OVCAR3 (cell line): ENCODE measurements around a stretch of chr4.

- RRBS: no CpG with 5 or more reads among the region's 4 CpGs
Observed at GRCh38 chr4:147925772-147926791, 194.2 kb downstream of the ARHGAP10 start.

- RRBS: no CpG with 5 or more reads among the region's 5 CpGs
Observed at GRCh38 chr4:147969367-147969874, 237.5 kb downstream of the ARHGAP10 start.

GRCh38 chr4:148013658-148014142 is 281.8 kb downstream of the ARHGAP10 start:
- RRBS: no CpG with 5 or more reads among the region's 2 CpGs

- RRBS: no CpG with 5 or more reads among the region's 6 CpGs
Observed at GRCh38 chr4:148954066-148954525, 511.9 kb upstream of the NR3C2 start.

DNA sequence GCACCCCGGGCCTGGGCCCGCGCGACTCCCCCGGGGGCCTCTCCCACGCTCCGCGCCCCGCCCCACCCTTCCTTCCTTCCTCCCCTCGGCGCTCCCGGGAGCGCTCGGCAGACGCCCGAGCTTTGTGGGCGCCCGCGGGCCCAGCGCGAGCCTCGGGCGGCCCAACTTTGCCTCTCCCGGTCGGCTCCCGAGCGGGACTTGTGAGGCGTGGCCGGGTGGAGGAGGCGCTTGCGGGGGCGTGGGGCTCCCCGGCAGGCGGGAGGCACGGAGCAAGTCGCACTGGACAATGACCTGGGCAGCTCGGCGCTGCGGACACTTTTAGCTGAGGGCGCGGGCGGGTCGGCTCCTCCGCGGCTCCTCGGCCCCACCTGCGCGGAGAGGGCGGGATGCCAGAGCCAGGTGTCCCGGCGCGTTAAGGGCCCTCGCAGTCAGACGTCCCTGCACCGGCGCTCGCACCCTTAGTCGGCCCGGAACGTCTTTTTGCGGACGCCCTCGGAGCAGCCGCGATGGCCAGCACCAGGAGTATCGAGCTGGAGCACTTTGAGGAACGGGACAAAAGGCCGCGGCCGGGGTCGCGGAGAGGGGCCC is 371 bp downstream of the DCLK2 start:
- RRBS: 4% methylated on average over 42 of the region's 72 CpGs

DNA sequence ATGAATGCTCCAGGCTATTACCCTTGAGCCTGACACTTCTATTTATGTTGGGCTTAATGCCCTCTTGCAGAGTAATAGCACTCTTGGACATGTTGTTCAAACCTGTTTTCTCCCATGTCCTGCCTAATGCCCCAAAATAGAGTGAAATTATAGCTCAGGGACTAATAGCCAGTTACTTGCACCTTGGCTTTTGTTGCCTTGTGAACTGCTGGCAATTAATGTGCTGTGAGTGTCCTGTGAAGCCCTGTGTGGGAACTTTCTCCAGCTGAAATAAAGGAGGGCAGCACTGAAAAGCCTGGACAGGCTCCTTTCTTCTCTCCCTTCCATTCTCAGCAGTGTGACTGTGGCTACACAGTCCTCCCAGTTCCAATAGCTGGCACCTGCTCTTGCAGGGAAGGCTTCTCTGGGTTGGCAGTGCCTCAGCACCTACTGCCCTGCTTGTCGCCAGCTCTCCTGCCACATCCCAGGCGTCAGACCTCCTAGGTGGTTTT is 72.4 kb downstream of the DCLK2 start:
- RRBS: no CpG with 5 or more reads among the region's 2 CpGs

GRCh38 chr4:151003959-151004470 is 11.1 kb downstream of the LRBA start:
- RRBS: no CpG with 5 or more reads among the region's 8 CpGs

GRCh38 chr4:151014150-151014871 is 773 bp downstream of the LRBA start:
- RRBS: no CpG with 5 or more reads among the region's 16 CpGs

DNA sequence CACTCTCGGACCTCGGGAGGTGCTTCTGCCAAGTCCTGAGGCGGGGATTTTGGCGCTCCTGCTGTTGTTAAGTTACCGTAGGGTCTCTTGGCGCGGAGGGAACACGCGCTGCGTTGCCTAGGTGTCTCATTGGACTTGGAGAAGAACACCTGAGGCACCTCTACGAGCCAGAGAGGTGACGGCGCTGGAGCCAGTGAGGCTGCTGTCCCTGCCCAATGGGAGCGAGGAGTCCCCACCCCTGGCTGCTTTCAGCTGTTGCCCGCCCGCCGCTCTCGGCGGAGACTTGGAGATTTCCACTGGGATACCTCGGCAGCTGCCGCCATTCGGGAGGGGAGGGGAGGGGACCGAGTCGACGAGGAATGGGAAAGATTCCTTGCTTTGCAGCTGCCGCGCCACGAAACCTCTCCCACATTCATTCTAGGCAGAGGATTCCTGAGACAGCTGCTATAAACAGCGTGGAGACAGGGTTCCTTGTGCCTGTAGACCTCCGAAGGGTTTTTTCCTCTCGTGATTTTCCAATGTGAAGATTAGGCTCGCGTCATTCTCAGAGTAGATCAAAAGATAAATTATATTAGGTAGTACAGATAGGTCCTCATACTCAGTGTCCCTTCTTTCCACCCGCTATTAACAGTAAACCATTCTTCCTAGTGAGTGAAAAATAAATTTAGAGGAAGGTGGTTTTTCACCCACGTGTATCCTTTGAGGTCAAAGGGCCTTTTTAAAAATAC is 1.1 kb upstream of the LRBA start:
- RRBS: no CpG with 5 or more reads among the region's 35 CpGs

GRCh38 chr4:151103520-151104489 is 4.4 kb downstream of the RPS3A start:
- RRBS: no CpG with 5 or more reads among the region's 5 CpGs

- RRBS: no CpG with 5 or more reads among the region's 6 CpGs
Observed at GRCh38 chr4:151402411-151402859, 6.5 kb upstream of the FHIP1A start.

DNA sequence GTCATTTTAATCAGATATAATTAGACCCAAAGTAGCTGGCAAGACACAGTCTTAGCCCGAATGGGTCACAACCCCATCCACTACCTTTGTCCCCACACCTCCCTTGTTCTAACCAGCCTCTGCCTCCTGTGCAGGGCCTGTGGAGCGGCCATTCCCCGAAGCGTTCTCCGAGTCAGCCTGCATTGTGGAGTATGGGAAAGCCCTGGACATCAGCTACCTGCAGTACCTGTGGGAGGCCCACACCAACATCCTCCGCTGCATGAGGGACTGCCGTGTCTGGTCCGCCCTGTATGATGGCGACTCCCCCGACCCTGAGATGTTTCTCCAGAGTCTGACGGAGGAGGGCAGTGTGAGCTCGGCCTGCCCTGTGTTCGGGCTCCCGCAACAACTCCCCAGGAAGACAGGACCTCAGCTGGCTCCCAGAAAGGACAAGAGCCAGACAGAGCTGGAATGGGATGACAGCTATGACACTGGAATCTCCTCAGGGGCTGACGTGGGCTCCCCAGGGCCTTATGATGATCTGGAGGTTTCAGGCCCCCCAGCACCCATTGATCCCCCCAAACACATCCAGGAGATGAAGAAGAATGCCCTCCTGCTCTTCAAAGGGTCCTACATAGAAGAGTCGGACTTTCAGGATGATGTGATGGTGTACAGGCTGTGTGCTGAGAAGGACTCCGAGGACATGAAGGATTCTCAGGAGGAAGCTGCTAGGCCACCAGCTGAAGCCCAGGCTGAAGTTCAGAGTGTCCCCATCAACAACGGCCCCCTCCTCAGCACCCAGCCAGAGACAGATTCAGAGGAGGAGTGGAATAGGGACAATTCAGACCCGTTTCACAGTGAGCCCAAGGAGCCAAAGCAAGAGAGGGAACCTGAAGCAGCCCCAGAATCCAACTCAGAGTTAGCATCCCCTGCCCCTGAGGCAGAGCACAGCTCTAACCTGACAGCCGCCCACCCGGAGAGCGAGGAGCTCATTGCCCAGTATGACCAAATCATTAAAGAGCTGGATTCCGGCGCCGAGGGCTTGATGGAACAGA is 111.2 kb downstream of the GATB start:
- RRBS: no CpG with 5 or more reads among the region's 25 CpGs

- RRBS: no CpG with 5 or more reads among the region's 3 CpGs
Observed at GRCh38 chr4:151799116-151799475, 38.3 kb upstream of the GATB start.

GRCh38 chr4:152258491-152259358 is 277.2 kb downstream of the FBXW7 start:
- RRBS: no CpG with 5 or more reads among the region's 11 CpGs

- RRBS: no CpG with 5 or more reads among the region's 13 CpGs
Observed at GRCh38 chr4:152532096-152533166, 3.5 kb downstream of the FBXW7 start.

DNA sequence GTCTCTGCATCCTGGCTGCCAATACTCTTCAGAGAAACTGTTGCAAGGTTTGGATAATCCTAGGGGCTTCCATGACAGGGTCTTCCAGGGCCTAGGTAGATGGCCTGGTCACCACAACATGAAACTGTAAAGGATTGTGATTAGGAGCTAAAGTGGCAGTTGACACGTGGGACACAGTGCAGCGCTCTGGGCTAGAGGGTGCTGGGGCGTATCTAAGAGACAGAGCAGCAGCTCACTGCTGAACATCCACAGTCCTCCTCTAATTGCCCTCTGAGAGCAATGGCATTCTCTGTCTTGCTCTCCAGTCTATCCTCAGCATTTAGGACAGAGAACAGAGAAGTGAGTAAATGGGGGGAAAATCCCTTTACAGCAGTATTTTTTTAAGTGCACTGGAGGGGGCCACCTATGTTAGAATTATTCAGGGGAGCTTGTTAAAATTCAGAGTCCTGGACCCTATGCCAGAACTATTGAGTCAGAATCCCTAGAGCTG is 4.1 kb upstream of the TMEM154 start:
- RRBS: no CpG with 5 or more reads among the region's 3 CpGs

DNA sequence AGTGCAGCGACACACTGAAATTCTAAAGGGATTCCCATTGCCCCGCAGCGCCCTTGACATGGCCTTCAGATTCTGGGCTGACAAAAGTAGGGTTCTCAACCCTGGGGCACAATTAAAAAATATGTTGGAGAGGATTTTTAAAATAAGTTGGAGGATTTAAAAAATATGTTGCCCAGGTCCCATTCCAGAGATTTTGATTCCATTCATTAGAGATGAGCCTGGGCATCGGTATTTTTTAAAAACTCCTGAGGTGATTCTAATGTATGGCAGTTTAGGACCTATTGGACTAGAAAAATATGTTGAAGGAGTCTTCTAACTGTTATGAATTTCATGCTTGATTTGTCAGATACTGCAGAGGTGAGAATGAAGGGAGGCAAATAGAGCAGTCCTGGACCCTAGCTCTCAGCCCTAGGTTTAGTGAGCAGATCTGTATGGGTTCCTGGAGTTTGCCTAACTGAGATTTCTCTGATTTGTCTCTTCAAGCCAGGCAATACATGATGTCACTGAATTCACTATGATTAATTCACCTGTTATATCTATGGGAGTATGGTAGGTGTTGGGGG is 2.5 kb downstream of the MND1 start:
- RRBS: no CpG with 5 or more reads among the region's 4 CpGs

GRCh38 chr4:153426274-153426883 is 39.8 kb upstream of the TMEM131L start:
- RRBS: no CpG with 5 or more reads among the region's 4 CpGs